Renal cortical epithelial cell (primary cell): ENCODE results near the gene FGFR4.

DNA sequence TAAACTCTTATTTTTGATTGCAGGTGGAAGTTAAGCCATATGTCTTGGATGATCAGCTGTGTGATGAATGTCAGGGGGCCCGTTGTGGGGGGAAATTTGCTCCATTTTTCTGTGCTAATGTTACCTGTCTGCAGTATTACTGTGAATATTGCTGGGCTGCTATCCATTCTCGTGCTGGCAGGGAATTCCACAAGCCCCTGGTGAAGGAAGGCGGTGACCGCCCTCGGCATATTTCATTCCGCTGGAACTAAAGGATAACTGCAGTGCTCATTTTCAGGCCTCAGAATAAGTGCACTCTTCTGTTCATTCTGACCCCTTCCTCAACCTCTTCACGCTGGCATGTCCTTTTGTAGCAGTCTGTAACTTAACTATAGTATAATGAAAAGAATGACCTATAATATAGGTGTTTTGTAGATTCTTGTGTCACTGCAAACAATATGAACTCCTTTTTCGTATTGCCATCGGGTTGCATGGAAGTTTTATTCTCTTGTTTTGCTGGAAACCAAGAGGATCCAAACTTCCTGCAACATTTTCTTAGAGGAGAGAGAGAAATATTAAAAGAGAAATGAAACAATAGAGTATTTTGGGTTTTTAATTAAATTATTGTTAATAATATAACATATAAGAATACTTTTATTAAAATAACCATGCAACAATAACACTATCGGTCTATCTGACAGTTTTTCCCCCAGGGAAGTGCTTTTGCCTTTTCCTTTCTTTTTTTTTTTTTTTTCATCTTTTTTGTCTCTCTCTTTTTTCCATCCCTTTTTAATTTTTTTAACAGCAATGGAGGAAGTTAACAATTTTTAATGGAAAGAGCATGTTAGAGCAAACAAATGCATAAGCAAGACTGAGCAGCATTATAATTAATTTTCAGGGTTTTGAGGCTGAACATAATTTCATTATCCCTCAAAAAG is 32.8 kb upstream of the C5orf47 start:
- RRBS, result no CpG with 5 or more reads among the region's 10 CpGs

GRCh38 chr5:174503407-174504244 is 220.8 kb upstream of the MSX2 start:
- RRBS, result no CpG with 5 or more reads among the region's 16 CpGs

- RRBS, result 0% methylated on average over 4 of the region's 13 CpGs
These were observed 191.8 kb upstream of the MSX2 start for GRCh38 chr5:174532466-174533057.

DNA sequence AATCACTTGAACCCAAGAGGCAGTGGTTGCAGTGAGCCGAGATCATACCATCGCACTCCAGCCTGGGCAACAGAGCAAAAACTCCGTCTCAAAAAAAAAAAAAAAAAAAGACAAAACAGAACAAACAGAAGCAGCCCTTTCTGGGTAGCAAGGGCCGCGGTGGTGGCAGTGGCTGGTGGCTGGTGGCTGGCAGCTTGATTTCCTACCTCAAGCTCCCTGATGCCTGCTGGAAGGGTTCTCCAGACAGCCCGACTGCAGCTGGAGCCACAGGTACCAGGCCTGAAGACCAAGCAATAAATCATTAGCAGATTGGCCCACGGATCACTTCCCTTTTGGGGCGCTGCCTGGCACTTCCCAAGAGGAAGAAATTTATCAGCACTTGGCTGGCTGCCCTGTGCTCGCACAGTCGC is 116.0 kb upstream of the MSX2 start:
- RRBS, result no CpG with 5 or more reads among the region's 10 CpGs

DNA sequence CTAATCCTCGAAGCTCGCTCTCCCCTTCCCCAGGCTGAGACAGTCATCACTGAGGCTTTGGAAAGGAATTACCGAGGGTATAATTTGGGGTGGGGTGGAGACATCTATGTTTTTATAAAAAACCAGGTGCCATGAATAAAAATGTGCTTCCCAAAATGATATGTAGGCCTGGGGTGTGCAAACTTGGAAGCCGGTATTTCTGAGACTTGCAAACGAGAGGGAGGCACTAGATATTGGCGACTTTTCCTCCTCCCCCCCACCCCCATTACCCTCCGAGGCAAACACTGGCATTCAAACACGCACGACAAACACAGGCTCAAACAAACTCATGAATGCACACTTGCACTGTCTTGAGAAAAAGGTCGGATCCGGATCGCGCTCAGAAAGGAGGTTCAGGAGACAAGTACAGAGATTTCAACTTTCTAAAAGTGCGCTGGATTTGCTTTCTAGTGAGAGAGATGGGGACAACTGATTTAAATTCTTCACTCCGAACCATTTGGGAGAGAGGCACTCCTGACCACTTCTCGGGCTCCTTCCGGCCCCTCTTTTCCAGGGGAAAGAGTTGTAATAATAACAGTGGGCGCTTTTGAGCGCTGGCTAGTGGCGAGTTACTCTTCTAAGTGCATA is 833 bp upstream of the MSX2 start:
- RRBS, result no CpG with 5 or more reads among the region's 20 CpGs

DNA sequence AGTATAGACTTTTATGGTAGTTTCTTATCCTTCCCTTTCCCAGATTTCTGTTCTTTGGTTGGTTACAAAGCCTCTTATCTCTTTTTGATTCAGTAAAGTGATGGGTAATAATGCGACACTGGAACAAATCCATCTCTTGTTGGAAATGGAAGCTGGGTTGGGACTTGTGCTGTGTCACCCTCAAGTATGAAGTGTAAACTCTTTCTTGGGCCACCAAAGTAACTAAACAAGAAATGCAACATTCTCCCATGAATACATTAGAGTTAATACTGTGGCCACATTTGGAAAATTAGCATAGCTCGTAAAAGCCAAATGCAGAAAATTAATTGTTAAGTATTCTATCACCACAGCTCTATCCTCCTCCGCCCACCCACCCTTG is 3.3 kb downstream of the MSX2 start:
- RRBS, result no CpG with 5 or more reads among the region's 3 CpGs

GRCh38 chr5:175398048-175398440 is 45.9 kb downstream of the DRD1 start:
- RRBS, result no CpG with 5 or more reads among the region's 13 CpGs

GRCh38 chr5:175477325-175477943 is 926 bp upstream of the SFXN1 start:
- RRBS, result no CpG with 5 or more reads among the region's 7 CpGs

GRCh38 chr5:176133538-176134036 is 104.6 kb upstream of the SIMC1 start:
- RRBS, result no CpG with 5 or more reads among the region's 18 CpGs

DNA sequence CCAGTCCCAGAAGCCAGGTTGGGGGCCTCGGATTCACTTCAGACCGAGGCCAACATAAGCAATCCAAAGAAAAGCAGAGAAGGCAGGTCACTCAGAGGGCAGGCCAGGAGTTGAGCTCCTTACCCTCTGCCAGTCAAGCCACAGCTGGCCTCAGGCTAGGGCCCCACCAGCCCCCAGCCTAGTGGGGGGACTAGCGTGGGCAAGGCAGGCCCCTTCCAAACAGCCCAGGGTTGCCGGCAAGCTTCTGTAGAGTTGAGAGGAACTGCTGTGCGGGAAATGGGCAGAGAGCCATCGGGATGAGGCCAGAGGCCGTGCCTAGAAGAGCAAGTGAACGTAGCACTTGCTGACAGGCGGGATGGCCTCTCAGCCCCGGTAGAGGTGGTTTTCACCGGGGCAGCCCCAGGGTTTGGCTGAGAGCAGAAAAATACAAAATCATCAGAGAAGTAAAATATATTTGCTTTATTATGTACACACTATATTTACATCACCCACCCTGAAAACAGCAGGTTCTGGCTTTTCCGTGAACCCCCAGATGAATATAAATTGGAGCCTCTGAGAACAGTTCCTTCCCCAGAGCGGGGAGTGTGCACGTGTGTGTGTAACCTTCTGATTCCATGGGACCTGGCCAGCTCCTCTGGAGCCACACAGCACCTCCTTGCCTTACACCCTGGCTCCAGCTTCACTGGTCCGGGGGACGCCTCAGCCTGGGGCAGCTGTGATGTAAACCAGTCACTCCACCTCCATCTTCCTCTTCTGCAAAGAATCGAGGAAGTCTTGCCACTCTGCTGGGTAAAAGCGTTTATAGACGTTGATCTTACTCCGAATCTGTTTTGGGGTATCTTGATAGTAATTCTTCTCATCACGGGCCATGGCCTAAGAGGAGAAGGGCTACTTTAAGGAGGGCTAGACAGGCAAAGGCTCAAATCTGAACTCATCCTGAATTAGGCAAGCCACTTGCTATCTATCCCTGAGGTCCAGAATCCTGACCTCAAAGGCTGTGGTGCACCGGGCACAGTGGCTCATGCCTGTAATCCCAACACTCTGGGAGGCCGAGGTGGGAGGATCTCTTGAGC is 4.6 kb downstream of the NOP16 start:
- RRBS, result no CpG with 5 or more reads among the region's 23 CpGs

DNA sequence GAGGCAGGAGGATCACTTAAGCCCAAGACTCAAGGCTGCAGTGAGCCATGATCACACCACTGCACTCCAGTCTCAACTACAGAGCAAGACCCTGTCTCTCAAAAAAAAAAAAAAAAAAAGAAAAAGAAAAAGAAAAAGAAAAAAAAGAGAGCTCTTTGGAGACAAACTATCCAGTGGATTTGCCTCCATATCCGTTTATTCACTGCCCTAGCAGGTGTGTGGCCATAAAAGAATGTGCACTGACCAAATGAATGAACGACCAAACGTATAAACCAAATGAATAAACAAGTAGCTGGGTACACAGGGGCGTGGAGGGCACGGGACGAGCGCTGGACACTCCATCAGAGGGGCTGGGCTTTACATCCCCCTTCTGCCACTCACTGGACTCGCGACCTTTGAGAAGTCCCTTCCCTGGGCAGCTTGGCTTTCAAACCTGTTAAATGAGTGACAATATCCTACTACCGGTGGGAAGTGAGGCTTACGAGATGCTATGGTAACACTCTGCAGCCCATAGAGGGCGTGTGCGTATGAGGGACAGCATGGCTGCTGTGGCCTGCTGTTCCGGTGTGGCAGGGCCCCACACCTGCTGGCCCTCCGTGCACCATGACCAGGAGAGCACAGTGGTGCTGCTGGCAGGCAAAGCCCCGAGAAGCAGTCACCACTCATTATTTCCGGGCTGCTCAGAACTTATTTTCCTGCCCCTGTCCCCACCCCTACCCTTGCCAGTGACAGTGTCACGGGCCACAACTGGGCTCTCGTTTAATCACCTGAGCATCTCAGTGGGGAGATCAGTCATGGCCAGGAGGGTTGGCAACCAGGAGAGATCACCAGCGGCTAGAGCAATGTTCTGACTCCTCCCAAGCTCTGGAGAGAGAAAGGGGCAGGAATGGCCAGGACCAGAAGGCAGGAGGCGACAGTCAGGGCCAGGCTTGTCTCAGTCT is 10.7 kb downstream of the CLTB start:
- RRBS, result 66% methylated on average over 3 of the region's 21 CpGs

GRCh38 chr5:176526810-176527855 is 10.1 kb downstream of the RNF44 start:
- RRBS, result no CpG with 5 or more reads among the region's 18 CpGs

DNA sequence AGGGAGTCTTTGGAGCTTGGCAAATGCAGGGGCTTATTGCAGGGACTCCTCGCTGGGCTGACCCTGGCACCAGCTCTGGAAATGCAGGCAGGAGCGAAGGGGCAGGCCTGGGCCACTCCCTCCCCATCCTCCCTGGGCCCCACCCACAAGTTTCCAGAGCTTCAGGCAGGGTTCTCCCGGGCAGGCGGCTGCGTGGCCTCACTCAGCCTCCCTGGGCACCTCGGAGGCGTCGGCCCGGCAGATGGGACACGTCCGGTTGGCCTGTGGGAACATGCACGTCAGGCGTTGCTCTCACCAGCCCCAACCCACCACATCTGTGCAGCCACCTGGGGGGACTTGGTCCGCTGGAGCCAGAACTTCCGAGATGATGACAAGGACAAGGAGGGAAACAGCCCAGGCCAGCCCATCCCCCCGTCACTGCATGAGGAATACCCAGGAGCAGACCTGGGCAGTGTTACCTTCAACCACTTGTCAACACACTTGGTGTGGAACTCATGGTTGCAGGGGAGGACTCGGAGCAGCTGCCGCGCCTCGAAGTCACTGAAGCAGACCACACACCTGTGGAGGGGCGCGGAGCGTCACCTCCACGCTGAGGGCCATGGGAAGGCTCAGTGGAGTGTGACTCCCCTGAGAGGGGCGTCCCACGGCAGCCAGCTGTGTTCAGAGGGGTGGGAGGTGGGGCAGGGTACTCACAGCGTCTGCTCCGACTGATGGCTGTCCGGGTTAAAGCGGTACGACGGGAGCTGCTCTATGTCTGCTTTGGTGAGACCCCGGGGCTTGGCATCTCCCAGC is 8.2 kb downstream of the RNF44 start:
- RRBS, result 85% methylated on average over 12 of the region's 33 CpGs

DNA sequence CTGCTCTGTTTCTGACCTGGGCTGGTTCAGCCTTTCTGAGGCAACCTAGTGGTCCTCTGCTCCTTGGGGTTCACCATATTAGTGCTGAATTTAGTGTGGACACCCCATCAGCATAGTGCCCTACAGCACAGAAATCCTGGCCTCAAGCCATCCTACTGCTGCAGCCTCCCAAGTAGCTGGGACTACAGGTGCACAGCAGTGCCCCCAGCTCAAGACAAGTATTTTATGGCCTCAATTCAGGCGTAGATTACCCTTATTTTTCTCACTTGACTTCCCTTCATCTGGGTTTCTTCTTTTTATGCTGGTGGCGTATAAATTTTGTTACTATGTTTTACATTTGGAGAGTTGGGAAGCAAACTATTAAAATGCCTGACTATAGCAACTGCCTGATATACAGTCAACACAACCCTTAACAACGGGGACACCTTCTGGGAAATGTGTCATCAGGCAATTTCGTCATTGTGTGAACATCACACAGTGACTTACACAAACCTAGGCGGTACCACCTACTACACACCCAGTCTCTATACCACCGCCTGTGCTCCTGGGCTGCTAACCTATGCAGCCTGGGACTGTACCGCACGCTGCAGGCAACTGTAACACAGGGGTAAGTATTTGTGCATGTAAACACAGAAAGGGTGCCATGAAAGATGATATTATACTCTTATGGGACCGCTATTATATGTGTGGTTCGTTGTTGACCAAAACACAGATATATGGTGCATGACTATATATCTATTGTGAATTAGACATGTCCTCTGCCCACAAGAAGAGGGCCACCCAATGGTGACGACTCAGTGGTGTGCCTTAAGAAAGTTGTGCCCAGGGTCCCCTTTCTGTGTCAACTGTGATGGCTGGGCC is 1.4 kb upstream of the CDHR2 start:
- RRBS, result no CpG with 5 or more reads among the region's 11 CpGs

- RRBS, result no CpG with 5 or more reads among the region's 9 CpGs
These were observed 27.0 kb downstream of the CDHR2 start for GRCh38 chr5:176576187-176576412.

- RRBS, result no CpG with 5 or more reads among the region's 18 CpGs
These were observed 13.6 kb downstream of the UNC5A start for GRCh38 chr5:176823859-176824369.

DNA sequence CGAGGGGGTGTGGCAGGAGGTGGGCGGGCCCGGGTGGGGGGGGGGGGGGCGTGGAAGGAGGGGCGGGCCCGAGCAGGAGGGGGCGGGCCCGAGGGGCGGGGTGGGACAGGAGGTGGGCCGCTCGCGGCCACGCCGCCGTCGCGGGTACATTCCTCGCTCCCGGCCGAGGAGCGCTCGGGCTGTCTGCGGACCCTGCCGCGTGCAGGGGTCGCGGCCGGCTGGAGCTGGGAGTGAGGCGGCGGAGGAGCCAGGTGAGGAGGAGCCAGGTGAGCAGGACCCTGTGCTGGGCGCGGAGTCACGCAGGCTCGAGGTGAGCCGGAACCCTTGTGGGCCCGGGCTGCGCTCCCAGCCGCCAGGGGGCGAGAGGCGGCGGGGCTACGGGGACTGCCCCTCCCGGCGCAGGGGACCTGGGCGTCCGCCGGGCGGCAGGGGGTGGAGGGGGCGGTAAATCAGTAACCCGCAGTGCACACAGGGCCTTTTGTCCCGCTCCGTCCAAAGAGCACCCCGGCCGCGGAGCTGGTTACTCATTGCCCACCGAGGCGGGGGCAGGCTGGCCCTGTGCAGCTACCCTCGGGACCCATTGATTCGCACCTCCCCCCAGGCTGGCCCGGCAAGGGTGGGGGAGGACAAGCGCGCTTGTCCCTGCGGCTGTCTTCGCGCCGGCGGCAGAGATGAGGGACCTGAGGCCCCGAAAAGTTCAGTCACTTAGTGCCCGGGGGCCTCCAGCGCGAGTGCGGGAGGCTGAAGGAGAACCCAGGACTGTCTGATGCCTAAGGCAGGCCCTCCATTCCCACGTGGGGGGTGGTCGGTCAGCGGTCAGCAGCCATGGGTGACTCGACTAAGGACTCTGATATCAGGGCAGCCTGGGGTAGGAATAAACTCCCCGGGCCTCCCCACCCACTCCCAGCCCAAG is at the start of gene FGFR4:
FGFR4 (plus strand) TSS at position 148 of the 913 bp plus-strand sequence.
- RRBS, result 1% methylated on average over 45 of the region's 77 CpGs

- RRBS, result no CpG with 5 or more reads among the region's 8 CpGs
These were observed 2.5 kb downstream of the FGFR4 start for GRCh38 chr5:177089109-177089815.

DNA sequence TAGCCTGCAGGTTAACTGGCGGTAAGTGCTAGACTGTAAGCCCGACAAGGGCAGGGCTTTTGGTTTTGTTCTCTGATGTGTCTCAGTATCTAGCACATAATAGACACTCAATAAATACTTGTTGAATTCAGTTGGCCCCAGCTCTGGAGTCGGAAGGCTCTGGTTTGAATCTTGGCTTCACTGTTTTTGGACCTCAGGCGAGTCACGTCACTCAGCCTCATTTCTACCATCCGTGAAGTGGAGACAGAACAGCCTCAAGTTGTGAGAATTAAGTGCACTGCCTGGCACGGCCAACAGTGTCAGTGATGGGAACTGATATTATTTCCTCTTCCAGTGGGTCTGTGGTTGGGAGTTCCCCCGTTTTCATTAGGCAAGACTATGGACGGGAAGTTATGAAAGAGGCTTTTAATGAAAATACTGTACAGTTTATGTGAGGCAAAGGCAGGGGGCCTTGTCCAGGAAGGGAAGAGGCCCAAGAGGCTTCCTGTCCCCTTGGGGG is 3.3 kb downstream of the PRELID1 start:
- RRBS, result no CpG with 5 or more reads among the region's 9 CpGs